Anterior vena cava (tissue), 1 donor: ENCODE measurements around the genes ARX, PPP4R3C, MAGEB3, FAM47A and H2AP.

- PRO-cap, result no peak
Measured at GRCh38 chrX:25011082-25011650, 4.6 kb downstream of the ARX start.

DNA sequence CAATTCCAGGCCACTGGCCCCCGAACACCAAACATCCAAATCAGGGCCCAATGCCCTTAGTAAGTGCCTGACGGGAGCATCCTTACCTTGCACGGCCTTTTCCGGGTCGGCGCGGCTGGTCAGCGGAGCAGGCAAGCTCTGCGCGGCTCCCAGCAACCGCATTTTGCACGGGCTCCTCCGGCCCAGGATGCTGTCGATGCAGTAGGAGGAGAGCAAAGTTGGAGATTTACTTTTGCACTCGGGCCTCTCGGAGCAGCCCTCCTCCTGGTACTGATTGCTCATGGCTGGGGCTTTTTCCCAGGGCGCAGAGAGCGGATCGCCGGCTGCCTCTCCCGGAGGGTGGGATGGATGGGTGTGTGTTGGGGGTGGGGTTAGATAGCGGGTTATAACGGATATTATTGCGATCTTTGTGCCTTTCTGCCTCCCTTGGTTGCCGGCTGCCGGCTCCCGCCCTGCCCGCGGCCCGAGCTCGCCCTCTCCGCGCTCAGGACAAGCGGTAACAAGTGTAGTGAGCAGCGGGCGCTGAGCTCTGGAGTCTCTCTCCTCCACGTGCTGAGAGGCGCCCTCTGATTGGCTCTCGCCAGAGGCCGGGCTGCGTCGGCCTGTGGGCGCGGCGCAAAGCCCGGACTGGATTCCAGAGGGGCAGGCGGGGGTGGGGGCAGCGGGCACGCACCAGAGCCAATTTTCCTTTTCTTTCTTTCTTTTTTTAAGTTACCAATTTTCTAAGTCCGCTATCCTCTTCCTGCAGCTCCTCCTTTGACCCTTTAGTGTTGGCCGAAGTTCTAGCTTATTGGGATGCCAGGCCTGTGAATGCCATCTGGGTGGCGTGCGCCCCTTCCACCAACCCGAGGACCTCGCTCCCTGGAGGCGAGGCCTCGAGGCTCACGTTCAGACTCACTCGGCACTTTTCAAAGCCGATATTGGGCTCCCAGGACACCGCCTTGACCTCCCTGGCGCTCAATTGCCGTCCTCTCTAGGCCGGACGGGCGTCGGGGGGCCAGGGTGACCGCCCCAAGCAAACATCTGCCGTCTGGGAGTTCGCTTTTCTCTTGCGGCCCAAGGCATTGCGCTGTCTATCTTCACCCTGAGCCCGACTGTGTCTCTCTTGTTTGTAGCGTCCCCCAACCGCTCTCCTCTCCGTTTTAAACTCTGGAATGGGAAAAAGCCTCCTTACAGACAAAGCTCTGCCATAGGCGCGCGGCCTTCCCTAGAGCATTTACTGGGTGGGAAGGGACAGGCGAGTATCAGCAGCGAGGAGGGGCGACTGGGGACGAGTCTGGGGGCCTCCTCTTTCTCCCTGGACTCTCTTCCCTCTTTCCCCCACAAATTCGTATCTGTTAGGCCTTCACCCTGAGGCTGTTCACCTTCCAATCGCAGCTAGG, at the start of gene ARX:
Gene ARX (minus strand): TSS at position 510 of the 1,382 bp plus-strand sequence.
- PRO-cap, result no peak

DNA sequence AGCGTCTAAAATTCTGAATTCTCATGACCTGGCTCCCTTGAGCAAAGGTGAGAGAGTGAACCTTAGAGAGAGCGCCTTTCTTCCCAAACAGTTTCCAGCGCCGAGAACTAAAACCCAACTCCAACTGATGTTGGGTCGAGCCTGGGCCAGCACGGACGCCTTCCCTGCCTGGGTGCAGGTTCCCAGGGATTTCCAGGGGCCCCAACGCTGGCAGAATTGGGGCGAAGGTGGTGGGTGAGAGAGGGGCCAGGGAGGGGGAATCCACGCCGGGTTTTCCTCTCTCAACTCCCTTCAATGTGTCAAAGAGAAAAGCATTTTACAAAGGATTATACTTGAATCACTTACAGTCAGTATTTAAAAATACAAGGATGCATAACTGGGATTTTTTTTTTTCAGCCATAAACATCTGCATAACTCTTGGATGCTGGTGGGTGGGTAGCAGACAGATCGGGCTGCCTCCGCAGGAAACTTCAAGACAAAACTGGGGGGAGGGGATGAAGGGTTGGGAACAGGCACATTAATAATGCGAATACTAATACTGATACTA, 1.2 kb upstream of the ARX start:
- PRO-cap, result no peak

- PRO-cap, result no peak
Measured at GRCh38 chrX:27463038-27463606, at the start of gene PPP4R3C. Gene PPP4R3C (minus strand): TSS chrX:27463341.

GRCh38 chrX:28205718-28206445, 224.6 kb upstream of the DCAF8L1 start:
- PRO-cap, result no peak

- PRO-cap, result no peak
Measured at GRCh38 chrX:28847154-28847881, 260.1 kb downstream of the IL1RAPL1 start.

GRCh38 chrX:30097320-30097737, 118.0 kb upstream of the MAGEB2 start:
- PRO-cap, result no peak

DNA sequence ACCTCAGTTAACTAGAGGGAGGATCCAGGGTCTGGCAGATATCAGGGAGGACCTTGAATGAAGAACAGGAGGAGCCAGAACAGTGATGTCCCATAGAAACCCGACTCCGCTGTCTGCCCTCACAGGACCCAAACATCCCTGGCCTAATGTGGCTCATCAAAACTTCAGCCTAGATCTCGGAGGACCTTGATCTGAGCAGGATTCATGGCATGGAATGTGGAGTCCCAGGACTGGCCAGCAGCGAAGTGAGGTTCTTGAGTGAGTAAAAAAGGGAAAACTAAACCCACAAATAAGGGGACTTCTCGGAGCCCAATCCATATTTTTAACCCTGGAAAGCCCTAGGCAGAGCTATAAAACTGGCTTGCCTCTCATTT, at the start of gene MAGEB3:
Gene MAGEB3 (plus strand): TSS at position 98 of the 374 bp plus-strand sequence.
- PRO-cap, result no peak

- PRO-cap, result no peak
Measured at GRCh38 chrX:30561129-30561576, 16.4 kb downstream of the TASL start.

- PRO-cap, result no peak
Measured at GRCh38 chrX:30572998-30573628, 4.5 kb downstream of the TASL start.

GRCh38 chrX:31862732-31863114, 790.9 kb upstream of the FTHL17 start:
- PRO-cap, result no peak

GRCh38 chrX:31932283-31932734, 860.5 kb upstream of the FTHL17 start:
- PRO-cap, result no peak

DNA sequence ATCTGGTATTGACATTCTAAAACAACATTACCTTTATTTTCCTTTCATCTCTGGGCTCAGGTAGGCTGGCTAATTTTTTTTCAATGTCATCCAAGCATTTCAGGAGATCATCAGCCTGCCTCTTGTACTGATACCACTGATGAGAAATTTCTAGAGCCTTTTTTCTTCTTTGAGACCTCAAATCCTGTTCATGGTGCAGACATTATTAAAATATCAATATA, 868.3 kb downstream of the DMD start:
- PRO-cap, result no peak

GRCh38 chrX:34132187-34132621, at the start of gene FAM47A:
Gene FAM47A (minus strand): TSS chrX:34132314.
- PRO-cap, result no peak

DNA sequence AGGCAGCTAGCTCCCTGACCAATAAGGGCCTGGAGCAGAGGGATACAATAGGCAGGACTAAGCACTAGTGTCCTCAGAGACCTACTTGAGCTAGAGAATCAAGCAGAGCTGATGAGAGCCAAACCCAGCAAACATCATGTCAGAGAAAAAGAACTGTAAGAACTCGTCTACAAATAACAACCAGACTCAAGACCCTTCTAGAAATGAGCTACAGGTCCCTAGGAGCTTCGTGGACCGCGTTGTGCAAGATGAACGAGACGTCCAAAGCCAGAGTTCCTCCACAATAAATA, at the start of gene H2AP:
Gene H2AP (plus strand): TSS at position 76 of the 290 bp plus-strand sequence.
- PRO-cap, result no peak

DNA sequence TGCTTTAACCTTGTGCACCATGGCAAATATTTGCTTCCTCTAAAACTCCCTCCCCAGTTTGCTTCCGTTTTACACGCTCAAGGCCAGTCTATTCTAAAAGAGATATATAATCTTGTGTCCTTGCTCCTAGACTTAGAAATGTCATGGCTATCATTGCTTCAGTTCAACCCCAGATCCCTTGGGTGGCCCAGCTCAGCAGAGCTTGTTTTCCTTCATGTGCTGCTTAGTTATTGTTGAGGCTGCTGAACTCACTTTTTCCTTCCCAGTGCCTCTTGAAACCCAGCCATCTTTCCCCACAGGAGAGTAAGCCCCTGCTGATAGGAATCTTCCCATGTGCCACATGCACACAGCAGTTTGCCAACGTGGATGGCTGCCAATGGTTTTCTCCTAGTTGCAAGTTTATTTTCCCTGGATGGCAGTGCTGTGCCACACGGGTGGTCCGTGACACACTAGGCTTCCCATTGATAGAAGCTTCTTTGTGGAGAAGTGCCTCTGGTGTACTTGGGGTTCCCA, 76.0 kb downstream of the TSPAN7 start:
- PRO-cap, result no peak

- PRO-cap, result bidirectional peak, plus-strand start at chrX:38805746, minus-strand start at chrX:38805532
Measured at GRCh38 chrX:38805614-38806463, 4.6 kb downstream of the MID1IP1 start.

- PRO-cap, result no peak
Measured at GRCh38 chrX:39144099-39144904, 343.0 kb downstream of the MID1IP1 start.

GRCh38 chrX:39766115-39766873, 331.5 kb downstream of the BCOR start:
- PRO-cap, result no peak

DNA sequence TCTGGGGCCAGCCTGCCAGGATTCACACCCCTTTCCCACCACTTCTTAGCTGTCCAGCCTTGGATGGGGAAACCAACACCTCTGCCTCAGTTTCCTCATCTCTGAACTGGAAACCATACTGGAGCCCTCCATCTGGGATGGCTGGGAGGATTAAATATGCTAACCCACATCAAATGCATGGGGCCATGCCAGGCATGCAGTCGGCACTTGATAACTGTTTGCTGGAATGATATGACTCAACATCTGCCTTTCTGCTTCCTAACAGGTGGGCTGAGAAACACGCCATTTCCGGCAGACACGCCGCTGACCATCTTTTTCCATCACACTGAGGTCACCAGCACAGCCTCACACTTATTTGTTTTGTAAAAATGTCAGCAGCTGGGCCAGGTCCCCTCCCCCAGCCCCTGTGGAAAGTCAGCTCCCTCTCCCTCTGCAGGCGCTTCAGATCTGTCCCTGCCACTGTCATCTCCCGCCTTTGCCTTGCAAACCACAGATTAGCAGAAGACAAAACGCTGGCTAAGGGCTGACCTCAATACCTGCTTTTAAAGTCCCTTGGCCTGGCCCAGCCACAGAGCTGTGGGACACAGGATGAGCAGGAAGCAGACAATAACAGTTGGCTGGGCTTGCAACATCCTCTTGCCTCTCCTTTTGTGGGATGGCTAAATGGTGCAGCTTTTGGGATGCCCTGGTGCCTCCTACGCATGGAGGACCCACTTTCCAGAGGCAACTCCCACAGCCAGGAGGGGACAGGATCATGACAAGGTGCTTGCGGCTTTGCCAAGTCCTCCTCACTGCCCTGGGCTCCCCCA, 237.4 kb downstream of the BCOR start:
- PRO-cap, result no peak